Bronchial epithelial cell (primary cell): Measurements from ENCODE around the gene LRRFIP2.

DNA sequence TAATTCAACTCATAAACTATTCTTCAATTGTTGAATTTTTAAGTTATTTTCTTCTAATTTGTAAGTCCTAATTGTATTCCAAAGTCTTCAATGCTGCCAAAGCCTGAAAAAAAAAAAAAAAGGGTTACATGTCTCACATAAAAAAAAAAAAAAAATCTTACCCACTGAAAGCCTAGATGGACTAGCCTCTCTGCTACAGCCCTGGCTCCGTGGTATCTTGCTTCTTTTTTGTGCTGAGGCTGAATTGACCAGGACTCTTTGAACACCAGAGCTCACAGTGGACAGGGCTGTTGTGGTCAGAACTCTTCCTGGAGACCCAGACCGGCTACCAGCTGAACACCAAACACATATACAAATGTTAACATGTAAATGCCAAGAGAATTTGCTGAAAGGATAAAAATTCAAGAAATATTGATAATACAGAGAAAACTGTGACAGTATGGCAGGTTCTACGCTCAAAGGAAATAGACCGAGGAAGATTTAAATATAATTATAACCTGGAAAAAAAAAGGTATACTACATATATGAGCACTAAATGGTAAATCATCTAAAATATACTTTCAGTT lies 133.4 kb downstream of the CLASP2 start:
- RRBS, 2 experiments: no CpG with 5 or more reads among the region's 4 CpGs

GRCh38 chr3:33652721-33653359 lies 65.2 kb downstream of the CLASP2 start:
- RRBS, 2 experiments: no CpG with 5 or more reads among the region's 2 CpGs

GRCh38 chr3:33718798-33718969 lies 630 bp upstream of the CLASP2 start:
- RRBS, 2 experiments: no CpG with 5 or more reads among the region's 2 CpGs

DNA sequence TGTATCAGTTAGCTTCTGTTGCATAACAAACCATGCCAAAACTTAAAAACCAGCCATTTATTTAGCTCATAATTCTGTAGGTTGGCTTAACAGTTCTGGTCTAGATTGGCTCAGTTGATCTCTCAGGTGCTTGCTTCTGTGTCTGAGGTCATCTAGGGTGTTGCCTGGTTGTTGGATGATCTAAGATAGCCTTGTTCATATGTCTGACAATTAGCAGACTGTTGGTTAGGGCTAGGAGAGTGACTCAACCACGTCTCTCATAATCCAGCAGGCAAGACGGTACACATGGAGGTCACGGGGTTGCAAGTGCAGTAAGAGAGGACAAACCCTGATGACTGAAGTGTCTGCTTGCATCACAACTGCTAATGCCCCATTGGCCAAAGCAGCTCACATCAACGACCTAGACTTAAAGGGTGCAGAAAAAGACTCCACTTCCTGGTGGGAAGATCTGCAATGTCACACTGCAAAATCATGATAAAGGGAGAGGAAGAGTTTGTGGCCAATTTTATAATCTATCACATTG lies 6.8 kb upstream of the PDCD6IP start:
- RRBS, 2 experiments: no CpG with 5 or more reads among the region's 4 CpGs

DNA sequence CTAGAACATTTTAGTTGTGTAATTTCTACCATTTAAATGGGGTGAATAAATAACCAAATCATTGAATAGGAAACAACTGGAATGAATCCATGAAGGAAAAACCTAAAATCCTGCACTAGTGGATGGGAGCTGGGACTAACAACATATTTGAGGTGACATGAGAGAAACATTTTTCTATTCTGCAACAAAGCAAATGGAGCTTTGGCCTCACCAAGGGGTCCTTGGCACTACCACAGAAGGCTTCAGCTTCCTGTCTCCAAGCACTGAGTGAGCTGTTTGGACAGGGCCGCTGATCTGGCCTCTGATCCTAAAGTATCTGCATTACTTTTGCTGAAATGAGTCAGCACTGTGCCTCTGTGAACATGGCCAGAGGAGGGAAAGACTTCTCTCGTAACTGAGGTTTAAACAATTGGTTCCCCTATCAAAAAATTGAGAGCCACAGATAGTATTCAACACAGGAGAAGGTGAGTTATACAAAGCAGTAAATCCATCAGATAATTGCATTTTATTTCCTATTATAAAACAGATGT lies 9.0 kb downstream of the ARPP21 start:
- RRBS, 2 experiments: no CpG with 5 or more reads among the region's 2 CpGs

GRCh38 chr3:35760010-35760705 lies 120.8 kb downstream of the ARPP21 start:
- RRBS, 2 experiments: no CpG with 5 or more reads among the region's 5 CpGs

DNA sequence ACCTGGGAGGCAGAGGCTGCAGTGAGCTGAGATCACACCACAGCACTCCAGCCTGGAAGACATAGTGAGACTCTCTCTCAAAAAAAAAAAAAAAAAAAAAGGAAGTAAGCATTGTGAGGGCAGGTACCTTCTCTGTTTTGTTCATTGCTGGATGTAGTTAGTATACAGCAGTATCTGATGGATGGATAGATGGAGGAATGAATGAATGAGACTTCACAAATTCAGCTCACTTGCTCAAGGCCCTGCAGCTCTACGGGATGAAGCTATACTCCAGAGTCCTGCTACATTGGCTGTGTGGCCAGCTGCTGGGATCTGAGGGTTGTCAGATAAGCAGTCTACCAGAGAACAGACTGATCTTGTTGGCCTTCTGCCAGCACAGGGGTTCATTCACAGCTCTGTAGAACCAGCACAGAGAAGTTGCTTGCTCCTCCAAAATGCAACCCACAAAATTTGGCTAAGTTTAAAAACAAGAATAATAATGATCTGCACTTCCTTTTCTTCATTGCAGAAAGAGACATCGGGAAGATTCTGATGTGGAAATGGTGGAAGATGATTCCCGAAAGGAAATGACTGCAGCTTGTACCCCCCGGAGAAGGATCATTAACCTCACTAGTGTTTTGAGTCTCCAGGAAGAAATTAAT lies 35.1 kb downstream of the MLH1 start:
- RRBS, 2 experiments: no CpG with 5 or more reads among the region's 4 CpGs

- RRBS, 2 experiments: no CpG with 5 or more reads among the region's 7 CpGs
Observed at GRCh38 chr3:37054938-37055442, 61.7 kb downstream of the MLH1 start.

- RRBS, 2 experiments: no CpG with 5 or more reads among the region's 4 CpGs
Observed at GRCh38 chr3:37056797-37057665, 63.7 kb downstream of the MLH1 start.

- RRBS, 2 experiments: no CpG with 5 or more reads among the region's 5 CpGs
Observed at GRCh38 chr3:37060784-37061170, 67.5 kb downstream of the MLH1 start.

DNA sequence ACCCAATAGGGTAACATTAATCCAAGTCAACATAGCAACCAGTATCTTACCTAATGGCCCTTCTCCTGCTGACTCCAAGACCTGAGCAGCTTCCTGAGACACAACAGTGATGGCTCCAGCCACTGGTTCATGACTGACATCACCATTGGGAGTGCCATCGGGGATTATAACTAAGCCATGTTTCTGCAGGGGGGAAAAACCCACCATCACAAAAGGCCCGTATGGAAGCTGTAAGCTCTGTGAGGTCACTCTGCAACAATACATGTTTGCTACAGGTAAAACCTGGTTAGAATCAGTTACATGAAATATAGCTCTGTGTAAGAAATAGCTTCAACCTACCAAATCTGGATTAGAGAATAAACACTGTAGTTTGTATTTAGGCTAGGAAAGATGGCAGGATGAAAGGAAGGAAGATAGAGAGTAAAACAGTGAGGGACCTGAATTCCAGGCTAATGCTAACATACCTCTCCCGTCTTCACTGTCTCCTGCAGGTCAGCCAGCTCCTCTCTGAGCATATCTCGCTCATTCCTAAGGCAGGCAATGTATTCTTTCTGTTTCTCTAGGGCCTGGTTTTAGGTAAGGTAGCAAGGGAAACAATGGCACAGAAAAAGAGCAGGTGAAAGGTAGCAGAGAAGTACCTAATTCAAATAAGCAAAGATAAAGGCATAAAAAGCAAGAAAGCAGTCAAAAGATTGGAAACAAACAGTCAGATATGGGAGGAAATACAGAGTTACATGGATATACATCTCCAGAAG lies 72.6 kb downstream of the MLH1 start:
- RRBS, 2 experiments: no CpG with 5 or more reads among the region's 4 CpGs

DNA sequence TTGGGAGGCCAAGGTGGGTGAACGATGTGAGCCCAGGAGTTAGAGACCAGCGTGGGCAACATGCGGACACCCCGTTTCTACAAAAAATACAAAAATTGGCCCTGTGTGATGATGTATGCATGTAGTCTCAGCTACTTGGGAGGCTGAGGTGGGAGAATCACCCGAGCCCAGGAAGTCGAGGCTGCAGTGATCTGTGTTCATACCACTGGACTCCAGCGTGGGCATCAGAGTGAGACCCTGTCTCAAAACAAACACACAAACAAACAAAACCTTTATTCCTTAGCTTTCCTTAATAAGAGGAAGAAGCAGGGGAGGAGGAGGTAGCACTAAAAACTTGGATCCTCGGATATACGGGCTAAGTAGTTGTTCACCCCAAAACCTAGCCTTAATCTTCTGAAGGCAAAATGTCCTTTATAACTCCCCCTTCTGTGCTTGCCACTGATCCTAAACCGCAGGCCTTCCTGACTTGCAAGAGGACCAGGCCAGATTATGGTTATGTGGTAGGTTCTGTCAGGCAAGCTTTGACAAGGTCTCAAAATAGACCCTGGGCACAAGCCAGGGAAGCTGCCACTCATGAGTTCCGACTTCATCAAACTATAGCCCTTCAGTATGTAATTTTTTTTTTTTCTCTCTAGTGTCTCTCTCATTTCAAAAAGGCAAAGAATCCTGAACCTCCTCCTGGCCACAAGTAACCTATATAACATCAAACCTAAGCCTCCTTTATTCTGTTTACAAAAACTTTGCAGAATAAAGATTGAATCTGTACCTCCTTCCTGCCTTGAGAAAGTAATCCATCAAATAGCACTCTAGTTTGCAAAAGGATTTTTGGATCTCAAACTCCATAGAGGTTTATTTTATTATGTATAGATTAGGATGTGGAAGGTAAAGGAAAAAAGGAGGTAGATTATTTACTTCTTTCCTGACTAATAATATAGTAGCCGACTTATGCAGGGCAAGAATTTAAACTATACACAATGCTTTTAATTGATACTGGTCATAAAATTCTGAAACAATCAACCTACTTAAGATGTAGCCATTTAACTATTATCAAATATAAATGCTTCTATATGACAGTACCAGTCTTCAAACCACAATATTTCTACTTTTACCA lies 3.2 kb downstream of the LRRFIP2 start:
- RRBS, 2 experiments: no CpG with 5 or more reads among the region's 12 CpGs

DNA sequence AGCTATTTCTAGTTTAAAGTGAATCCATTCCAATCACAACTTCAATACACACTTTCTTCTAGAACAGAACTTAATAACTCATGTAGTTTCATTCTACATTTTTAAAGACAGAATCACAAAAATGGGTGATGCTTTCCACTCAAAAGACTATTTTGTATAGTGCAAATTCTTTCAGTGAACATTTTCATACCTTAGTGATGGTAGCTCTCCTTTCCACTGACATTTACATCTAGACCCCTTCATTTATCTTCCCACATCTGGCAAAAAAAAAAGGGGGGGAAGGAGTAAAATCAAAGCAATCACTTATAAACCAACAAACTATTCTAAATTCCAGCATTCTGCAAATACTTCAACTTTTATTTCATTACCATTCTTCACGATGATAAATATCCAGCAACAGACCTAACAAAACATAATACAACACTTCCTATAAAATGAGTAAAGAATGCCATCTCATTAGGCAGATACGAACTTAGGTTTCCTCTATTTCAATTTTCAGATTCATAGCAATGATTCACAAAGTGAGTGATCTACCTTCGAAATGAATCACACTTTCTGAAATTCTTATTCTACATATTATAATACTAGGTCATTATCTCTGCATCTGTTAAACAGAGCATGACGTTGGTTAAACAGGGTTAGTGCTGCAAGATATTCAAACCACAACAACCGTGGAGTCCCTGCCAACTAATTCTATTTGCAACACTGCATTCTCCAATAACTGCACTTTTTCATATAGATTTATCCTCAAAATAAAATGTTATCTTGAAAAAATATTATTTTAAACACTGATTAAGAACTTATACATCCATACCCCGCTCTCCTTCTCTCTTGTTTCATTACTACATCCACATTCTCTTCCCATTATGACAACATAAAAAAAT lies at the start of gene LRRFIP2:
TSS of gene LRRFIP2 (minus strand) at position 234 of the 884 bp plus-strand sequence.
- RRBS, 2 experiments: no CpG with 5 or more reads among the region's 6 CpGs

DNA sequence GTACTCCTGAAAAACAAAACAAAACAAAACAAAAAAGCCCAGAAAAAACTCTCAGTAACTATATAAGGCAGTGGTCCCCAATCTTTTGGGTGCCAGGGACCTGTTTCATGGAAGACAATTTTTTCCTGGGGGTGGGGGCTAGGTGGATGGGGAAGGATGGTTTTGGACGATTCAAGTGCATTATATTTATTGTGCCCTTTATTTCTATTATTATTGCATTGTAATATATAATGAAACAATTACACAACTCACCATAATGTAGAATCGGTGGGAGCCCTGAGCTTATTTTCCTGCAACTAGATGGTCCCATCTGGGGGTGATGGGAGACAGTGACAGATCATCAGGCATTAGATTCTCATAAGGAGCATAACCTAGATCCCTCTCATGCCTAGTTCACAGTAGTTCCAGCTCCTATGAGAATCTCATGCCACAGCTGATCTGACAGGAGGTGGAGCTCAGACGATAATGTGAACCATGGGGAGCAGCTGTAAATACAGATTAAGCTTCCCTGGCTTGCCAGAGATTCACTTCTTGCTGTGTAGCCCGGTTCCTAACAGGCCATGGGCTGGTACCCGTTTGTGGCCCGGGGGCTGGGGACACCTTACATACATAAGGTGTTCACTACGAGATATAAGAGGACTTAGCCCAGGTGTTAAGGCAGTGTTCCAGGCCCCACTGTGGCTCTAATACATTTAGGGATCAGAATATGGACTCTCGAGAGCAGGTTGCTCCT lies 1.3 kb upstream of the GOLGA4 start:
- RRBS, 2 experiments: no CpG with 5 or more reads among the region's 8 CpGs

- RRBS, 2 experiments: no CpG with 5 or more reads among the region's 8 CpGs
Observed at GRCh38 chr3:37588698-37589331, 136.9 kb downstream of the ITGA9 start.

DNA sequence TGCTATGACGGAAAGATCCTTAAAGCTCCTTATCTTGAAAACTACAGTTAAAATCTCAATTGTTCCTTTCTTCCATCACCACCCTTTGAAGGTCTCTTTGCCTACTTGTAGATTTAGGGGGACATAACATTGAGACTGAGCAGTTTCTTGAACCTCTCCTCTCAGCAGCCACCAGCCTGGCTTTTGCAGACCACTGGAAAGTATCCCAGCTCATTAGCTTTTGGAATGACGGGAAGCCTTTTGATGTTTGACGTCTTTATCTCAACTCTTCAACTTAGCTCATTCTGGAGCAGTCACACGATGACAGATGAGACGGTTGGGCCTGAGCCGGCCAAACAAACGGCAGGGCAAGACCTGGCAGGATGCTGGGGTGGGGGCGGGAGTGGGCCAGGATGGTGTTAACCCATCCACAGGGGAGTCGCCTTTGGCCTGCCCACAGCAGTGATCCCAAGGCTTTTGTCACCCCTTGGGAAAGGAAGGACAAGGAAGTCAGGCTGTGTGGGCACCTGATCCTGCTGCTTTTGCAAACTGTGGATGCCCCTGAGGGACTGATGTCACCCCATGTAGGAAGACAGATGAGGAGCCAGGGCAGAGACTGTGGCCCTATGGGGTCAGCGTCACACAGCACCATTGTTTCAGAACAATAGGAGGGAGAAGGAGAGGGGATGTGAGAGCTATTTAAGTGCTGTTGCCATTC lies 122.1 kb upstream of the CTDSPL start:
- RRBS, 2 experiments: no CpG with 5 or more reads among the region's 10 CpGs

DNA sequence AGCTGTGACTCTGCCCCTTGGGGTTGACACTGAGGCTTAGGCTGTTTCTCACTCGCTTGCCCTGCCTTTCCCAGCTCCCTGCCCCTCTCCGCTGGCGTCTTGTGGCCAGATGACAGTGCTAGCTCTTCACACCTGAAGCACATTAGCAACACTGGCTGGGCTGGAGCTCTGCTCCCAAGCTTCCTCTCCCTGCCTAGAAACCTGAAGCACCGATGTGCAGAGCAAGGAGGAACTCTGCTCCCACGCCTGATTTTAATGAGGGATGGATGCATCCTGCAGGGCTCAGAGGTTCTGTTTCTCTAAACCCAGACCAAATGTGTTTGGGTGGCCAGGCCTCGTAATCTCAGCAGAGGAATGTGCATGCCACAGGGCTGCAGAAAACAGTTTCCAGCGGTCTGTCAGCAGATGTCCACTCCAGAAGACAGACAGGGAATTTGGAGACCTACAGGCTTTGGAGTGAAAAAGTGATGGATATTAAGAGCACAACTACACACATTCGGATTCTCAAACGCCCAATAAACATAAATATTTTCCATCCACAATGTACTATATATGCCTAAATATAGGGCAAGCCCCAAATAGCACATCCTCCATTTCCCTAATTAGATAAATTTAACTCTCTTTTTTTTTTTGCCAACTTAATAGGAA lies 88.6 kb upstream of the CTDSPL start:
- RRBS, 2 experiments: no CpG with 5 or more reads among the region's 9 CpGs

- RRBS, 2 experiments: no CpG with 5 or more reads among the region's 10 CpGs
Observed at GRCh38 chr3:37862922-37863681, 1.4 kb downstream of the CTDSPL start.

- RRBS, 2 experiments: no CpG with 5 or more reads among the region's 15 CpGs
Observed at GRCh38 chr3:37969315-37969799, 21.2 kb upstream of the VILL start.

DNA sequence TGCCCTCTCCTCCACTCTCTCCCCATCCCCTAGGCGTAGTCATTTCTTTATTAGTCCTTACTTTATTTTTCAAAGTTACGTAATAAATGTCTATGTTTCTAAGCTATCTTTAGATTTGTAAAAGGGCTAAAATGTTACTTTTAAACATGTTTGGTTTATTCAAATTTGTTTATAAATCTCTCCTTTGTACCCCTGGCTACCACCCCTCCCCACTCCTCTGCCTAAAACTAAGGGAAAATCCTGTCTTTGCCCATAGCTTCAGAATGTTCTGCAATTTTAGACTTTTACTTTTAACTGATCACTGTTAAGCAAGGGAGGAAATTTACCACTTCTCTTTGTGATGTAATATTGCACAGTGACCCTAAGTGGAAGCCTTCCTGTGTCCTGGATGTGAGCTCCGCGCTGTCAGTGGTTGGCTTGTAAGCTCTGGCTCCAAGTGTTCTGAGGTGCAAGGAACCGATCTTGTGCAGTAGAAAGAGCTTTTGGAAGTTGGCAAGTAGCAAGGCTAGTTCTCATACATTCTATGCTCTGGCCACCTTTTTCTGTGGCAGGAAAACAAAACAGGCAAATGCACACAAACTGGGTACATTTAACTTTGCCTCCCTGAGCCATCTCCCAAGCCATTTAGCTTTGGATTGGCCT lies 10.5 kb upstream of the VILL start:
- RRBS, 2 experiments: no CpG with 5 or more reads among the region's 5 CpGs